MCF 10A (cell line): ENCODE results near the genes ZCCHC24, NUTM2E and GRID1.

GRCh38 chr10:79401486-79401985, 43.9 kb downstream of the ZCCHC24 start:
- PRO-cap: no peak
- RRBS: 99% methylated on average over 3 of the region's 15 CpGs

DNA sequence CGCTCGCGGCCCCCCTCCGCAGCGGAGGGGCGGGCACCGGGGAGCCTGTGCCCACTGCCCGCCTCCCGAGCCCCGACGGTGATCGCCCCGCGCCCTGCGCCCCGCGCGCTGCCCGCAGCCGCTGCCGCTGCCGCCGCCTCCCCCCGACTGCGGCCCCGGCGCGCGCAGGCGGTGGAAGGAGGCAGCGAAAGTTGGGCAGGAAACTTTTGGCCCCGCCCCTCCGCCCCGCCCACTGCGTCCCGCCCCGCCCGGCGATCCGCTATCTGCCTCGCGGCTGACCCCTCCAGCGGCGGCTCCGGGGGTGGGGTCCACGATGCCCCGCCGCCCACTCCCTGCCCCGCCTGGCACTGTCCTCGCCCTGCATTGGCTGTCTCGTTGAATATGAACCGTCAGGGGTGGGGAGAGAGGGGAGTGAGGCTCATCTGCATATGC, at the start of gene ZCCHC24:
Gene ZCCHC24, minus strand, starts transcription at position 149 of the 432 bp plus-strand sequence.
- PRO-cap: bidirectional peak, plus-strand start outside the sequence, minus-strand start at position 149 of the sequence
- RRBS: under 1% methylated on average over 26 of the region's 52 CpGs

GRCh38 chr10:79714811-79715089, 11.7 kb downstream of the NUTM2B start:
- PRO-cap: no peak
- RRBS: no CpG with 5 or more reads among the region's 3 CpGs

DNA sequence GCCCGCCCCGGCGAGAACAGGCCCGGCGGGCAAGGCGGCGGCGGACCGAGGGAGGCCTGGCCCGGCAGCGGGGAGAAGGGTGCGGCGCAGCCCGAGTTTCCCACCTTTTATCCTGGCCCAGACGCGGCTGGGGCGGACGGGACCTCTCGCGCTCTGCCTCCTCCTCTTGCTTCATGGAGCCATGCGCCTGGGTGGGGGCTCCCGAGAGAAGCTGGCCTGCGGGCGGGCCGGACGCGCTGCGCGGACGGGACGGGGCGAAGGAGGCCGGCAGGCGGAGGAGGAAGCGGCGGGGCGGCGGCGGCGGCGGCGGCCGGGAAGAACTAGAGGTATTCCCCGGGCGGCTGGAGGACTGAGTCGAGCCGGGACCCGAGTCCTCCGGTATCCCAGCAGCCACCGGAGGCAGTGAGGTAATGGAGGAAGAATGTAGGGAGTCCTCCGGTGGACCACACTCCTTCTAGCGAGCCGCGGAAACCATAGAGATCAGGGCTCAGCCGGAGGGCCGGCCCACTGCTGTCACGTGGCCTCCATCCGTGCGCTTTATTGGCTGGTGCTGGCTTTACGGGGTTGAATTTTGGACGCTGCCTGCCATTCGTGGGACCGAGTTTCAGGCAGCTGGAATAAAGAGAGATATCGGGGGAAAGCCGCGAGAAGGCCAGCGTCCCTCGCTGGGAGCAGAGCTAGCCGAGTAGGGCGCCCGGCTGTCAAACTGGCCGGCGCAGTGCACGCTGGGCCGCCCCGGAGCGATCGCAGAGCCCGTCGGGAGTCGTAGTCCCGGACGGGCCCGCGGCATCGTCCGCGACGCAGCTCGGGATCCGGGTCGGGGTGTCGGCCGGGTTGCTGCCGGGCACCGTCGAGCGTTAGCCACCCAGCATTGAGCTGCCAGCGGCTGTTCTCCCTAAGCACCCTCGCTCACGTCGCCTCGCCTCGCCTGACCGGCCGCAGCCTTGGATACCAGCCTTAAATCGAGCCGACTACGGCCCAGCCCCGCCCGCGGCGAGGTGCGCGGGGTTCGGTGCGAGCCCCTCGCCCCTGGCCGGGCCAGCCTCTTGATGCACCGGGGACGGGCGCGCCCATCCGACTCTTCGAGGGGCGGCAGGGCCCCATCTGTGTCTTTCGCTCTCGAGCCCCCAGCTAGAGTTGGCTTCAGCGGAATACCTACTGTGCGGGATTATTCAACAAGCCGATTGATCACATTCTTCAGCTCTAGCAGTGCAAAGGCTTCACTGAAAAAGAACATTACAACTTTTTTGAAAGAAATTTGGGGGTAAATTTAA, at the start of gene NUTM2E:
Gene NUTM2E, plus strand, starts transcription at position 646 of the 1,274 bp plus-strand sequence.
- PRO-cap: bidirectional peak, plus-strand start at position 588 of the sequence, minus-strand start at position 475 of the sequence
- RRBS: 1% methylated on average over 4 of the region's 131 CpGs

DNA sequence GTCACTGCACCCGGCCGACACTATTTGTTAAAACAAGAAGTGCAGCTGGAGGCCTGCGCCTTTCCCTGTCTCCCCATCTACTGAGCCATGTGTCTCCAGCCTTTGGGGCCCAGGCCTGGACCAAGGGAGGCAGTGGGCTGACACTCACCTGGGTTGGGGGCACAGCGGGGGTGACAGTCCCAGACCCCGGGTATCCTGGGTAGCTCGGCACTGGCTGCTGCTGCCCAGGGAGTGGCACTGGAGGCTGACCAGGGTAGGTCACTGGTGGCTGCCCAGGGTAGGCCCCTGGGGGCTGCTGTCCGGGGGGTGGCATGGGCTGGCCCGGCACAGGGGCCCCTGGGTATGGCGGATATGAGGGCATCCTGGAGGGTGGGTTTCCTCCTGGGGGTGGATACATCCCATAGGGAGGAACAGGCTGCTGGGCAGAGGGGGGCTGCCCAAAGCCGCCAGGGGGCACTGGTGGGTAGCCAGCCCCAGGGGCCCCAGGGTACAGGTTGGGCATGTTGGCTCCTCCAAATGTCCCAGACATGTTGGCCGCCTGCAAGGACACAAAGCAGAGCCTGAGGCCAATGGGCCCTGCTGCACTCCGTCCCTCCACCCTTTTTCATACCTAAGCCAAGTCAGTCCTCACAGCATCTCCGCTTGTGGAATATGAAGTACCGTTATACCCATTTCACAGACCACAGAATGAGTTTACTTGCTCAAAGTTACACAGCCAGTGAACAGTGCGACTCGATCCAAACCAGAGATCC, 36.3 kb downstream of the ANXA11 start:
- PRO-cap: no peak
- RRBS: no CpG with 5 or more reads among the region's 16 CpGs

DNA sequence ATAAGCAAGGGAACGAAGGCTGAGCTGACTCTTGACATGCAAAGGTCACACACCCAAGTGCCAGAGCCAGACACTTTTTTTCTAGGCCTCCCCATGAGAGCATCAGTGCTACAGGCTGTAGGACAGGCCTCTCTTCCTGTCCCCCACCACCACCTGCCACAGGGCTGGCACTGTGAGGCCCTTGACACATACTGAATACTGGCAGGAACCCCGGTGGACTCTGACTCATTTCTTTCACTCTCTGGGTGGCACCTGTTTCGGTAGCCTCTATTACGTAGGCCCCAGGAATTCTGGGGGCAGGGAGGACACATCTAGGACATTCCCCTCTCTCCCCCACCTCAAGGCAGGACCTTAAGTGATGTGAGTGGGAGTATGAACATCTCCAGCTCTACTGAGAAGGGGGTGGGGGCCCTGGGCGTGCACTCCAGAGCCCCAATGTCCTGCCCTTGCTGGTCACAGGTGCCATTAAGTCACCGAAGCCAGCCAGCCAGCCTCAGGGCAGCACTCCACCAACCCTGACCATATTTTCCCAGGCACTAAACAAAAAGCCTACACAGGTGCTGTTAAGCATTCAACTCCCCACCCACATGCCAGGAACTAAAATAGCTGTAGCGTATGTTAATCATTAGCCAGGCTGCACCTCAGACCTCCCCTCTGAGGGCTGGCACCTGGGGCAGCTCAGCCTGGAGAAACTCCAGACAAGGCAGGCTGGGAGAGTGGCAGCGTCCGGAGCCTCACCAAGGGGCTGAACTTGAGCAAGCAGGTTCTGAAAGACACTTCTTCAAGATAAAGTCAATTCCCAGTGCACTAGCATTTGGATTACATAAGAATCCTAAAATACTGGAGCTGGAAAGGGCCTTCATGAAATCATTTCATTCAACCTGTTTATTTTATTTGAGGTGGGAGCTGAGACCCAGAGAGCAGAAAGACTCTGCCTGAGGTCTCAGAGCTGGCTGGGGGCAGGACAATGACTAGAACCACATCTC, 8.8 kb downstream of the ANXA11 start:
- PRO-cap: no peak
- RRBS: no CpG with 5 or more reads among the region's 9 CpGs

GRCh38 chr10:80279986-80280835, 9.2 kb downstream of the MAT1A start:
- PRO-cap: no peak
- RRBS: no CpG with 5 or more reads among the region's 23 CpGs

GRCh38 chr10:80287336-80287790, 2.1 kb downstream of the MAT1A start:
- PRO-cap: no peak
- RRBS: no CpG with 5 or more reads among the region's 5 CpGs

DNA sequence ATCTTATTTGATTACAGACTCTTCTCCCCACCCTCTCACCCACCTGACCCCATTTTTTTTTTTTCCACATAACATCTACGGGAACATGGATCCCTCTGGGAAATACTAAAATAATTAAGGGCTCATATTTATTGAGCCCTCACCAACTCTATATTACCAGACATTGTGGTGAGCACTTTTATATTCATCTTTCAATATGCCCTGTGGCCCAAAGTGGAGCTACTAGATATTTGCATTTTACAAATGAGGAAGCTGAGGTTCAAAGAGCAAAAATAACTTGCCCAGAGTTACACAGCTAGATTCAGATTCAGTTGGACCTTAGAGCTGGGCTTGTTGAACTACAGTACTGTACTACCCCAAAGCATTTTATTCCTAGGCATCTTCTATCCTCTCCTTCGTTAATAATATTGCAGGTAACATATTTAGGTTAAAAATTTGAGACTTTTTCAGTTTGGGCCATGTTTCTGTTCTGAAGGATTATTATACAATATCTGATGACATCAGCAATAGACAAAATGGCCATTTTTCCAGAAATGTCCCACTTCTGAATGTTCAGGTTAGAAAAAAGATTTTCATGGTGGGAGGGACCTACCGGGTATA, 13.3 kb downstream of the PRXL2A start:
- PRO-cap: no peak
- RRBS: no CpG with 5 or more reads among the region's 3 CpGs

DNA sequence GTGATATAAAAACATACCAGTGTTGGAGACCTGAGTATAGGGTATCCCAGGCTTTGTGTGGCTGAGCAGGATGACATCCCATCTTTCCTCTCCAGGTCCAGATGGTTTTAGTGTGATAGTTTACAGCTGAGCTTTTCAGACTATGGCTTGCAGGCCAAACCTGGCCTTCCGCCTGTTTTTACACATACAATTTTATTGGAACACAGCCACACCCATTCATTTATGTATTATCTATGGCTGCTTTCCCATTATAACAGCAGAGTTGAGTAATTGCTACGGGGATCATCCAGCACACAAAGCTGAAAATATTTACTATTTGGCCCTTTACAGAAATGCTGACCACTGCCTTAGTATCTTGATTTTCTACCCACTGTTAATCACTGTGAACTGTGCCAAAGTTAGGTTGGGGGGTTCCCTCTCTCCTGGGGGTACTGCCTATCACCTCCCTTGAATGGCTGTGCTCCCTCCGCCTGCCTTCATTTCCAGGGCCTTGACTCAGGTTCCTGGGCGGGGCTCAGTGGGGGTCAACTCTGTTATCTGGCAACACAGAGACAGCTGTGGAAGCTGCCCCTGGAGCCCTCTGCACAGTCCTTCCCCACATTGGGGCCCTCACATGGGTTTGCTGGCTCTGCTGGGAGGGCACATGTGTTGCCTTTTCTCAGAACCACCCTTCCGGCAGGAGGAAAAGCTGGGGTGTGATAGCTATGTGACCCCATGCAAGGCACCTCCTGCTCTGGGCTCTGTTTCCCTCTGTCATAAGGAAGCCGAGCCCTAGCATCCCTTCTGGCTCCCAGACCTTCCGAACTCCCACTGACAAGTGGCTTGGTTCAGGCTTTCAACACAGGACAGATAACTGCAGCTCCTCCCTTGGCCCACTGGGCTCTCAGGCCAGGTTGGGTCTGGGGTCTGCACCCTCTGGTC, 40.2 kb upstream of the SH2D4B start:
- PRO-cap: no peak
- RRBS: no CpG with 5 or more reads among the region's 7 CpGs

DNA sequence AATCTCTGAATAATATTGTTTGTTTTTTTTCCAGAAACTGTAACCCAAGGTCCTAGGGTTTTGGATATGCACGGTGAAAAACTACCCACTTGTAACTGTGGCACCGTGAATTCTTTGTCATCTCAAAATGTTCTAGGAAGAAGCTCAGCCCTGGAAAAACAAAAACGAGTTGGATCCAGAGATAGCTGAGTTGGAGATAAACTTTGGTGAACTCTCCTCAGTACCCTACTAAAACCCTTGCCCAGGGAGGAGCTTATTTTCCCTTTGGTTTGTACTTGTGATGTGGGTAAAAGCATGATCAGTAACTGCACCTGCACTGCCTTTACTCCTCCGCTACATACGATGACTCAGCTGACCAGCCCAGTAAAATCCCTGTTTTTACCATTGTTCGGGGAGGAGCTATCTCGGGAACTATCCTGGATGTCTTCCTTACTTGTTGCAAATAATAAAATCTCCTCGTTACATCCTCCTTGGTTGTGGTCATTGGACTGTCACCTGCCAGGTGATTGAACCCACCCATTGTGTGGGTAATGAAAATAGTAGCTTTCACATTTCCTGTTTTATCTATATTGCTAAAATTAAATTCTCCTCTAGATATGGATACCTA, 359.3 kb downstream of the SH2D4B start:
- PRO-cap: no peak
- RRBS: no CpG with 5 or more reads among the region's 8 CpGs

DNA sequence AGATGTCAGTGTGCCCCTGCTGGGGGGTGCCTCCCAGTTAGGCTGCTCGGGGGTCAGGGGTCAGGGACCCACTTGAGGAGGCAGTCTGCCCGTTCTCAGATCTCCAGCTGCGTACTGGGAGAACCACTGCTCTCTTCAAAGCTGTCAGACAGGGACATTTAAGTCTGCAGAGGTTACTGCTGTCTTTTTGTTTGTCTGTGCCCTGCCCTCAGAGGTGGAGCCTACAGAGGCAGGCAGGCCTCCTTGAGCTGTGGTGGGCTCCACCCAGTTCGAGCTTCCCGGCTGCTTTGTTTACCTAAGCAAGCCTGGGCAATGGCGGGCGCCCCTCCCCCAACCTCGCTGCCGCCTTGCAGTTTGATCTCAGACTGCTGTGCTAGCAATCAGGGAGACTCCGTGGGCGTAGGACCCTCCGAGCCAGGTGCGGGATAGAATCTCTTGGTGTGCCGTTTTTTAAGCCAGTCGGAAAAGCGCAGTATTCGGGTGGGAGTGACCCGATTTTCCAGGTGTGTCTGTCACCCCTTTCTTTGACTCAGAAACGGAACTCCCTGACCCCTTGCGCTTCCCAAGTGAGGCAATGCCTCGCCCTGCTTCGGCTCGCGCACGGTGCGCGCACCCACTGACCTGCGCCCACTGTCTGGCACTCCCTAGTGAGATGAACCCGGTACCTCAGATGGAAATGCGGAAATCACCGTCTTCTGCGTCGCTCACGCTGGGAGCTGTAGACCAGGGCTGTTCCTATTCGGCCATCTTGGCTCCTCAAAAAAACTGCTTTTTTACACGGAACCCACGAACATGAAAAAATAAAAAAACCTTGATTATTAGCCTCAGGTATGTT, 474.6 kb downstream of the NRG3 start:
- PRO-cap: no peak
- RRBS: no CpG with 5 or more reads among the region's 37 CpGs

DNA sequence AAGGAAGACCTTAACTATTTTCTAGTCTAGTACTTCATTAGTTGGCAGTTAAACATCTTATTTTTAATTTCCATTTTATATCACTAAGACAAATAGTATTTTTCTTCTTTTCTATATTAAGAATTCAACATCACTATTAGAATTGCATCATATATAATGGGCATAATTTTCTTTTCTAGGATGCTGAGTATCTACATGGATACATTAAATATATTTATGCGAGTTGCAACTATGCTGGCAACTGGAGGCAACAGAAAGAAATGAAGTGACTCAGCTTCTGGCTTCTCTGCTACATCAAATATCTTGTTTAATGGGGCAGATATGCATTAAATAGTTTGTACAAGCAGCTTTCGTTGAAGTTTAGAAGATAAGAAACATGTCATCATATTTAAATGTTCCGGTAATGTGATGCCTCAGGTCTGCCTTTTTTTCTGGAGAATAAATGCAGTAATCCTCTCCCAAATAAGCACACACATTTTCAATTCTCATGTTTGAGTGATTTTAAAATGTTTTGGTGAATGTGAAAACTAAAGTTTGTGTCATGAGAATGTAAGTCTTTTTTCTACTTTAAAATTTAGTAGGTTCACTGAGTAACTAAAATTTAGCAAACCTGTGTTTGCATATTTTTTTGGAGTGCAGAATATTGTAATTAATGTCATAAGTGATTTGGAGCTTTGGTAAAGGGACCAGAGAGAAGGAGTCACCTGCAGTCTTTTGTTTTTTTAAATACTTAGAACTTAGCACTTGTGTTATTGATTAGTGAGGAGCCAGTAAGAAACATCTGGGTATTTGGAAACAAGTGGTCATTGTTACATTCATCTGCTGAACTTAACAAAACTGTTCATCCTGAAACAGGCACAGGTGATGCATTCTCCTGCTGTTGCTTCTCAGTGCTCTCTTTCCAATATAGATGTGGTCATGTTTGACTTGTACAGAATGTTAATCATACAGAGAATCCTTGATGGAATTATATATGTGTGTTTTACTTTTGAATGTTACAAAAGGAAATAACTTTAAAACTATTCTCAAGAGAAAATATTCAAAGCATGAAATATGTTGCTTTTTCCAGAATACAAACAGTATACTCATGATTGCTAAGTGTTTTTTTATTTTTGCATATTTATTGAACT, 13.1 kb downstream of the GHITM start:
- PRO-cap: no peak
- RRBS: no CpG with 5 or more reads among the region's 3 CpGs

GRCh38 chr10:84836876-84837343, 508.5 kb downstream of the CCSER2 start:
- PRO-cap: no peak
- RRBS: no CpG with 5 or more reads among the region's 1 CpG

DNA sequence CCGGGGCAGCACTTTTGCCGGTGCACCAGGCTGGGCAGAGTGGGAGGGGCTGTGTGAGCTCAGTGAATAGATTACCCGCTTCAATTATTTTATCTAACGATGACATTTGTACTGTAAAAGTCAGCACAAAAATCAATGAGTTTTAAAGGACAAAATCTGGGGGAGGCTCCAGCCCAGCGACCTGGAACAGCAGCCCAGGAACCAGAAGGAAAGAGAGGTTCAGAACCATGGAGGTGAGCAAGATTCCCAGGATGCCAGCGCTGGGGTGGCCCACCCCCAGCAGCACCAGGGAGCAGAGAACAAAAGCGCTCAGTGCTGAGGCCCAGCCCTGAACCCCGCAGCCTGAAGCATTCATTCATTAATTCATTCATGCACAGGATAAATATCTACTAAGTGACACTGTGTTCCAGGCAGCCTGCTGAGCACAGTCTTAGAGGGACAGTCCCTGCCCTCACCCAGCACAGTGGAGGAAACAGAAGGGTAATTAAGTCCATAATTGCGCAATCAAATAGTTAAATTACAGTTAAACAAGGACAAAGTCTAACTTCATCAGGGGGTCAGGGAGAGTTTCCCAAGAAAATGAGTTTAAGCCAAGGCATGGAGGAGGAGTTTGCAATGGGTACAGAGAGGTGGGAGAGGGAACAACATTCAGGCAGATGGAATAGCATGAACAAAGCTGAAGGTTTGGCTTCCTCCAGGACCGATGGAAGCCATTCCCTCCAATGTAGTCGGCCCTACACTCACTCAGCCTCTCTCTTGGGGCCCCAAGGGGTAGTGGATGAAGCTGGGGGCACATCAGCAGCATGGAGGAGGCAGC, 202.3 kb downstream of the GRID1 start:
- PRO-cap: no peak
- RRBS: 13% methylated on average over 1 of the region's 11 CpGs

DNA sequence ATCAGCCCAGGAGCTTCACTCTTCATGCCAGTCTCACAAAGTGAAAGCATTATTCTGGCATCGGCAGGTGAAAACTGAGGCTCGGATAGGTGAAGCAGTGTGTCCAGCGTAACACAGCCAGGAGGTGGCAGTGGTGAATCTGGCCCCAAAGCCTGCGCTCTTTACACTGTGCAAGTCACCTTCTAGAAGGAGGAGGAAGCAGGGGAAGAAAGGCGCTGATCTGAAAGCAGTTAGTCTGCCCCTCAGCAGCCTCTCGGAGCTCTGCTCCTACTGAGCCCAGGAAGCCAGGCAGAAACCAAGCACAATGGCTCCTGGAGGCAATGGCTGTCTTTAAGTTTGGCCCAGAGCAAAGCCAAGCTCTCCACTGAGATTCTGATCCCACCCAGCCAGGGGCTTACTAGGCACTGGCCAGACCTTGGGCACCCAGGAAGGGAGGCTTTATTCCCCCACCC, 104.6 kb downstream of the GRID1 start:
- PRO-cap: no peak
- RRBS: no CpG with 5 or more reads among the region's 6 CpGs

DNA sequence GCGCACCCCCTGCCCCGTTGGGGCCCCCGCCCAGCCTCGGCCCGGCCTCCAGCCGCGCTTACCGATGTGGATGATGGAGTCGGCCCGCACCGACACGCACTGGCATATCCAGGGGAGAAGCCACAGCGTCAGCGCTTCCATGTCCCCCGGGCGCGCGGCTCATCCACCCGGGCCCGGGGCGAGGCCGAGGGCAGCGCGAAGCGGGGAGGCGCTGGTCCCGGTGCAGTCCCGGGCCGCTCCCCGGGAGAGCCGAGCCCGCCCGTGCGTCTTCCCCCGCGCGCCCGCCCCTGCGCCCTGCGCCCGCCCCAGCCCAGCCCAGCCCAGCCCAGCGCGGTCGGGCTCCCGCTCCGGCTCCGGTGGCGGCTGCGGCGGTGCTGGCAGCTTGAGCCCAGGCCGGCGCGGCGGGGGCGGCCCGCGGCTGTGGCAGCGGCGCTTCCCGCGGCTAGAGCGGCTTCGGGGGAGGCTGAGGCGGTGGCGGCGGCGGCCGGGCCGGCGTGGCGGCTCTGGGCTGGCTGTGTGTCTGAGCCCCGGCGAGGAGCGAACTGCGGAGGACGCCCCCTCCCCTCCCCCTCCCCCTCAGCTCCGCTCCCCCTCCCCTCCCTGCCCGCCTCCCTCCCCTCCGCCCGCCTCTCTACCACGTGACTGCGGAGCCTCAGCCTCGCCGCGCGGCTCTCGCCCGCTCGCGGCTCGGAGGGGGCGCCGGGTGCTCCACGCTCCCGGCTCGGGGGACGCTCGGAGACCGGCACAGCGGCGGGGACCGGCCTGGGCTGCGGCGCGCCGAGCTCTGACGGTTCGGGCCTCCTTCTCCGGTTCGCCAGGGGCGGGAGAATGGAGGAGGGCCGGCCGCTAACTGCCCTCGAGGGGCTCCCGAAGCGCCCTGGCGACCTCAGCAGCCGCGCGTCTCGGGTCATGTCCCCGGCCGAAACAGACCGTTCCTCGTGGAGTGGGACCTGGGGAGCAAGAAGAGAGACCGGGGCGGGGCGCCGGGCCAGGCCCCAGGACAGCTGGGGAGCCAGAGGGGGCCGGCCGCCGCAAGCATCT, at the start of gene GRID1:
Gene GRID1, minus strand, starts transcription at position 544 of the 1,041 bp plus-strand sequence.
- PRO-cap: no peak
- RRBS: 32% methylated on average over 44 of the region's 132 CpGs

DNA sequence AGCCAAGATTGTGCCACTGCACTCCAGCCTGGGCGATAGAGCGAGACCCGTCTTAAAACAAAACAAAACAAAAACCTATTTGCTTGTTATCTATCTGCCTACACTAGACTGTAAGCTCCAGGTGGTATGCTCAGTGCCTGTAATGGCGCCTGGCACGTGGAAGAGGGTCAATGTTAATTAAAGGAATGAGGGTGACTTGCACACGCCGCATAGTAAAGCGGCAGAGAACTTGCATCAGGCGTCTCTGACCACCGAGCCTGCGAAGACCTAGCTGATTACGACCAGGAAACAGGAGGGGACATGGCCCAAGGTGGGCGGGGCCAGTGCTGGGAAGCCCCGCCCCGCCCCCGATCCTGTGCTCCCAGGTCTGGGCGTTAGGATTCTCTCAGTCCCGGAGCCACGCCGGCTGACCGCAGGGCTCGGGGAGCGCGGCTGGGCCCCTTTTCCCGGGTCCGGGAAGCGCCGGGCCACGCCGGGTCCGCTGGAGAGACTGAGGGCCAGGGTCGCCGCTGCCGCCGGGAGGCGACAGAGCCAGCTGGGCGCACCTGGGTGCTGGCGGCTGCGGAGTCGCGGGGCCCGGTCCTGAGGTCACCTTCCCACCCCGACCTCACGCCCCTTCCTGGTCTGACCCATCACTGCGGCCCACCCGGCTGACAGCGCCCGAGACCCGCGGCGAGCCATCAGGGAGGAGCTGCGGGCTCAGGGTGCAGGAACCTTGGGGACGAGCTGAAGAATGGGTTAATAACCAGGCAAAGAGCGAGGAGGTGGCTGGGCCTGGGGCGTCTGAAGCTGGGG, 22.9 kb upstream of the GRID1 start:
- PRO-cap: no peak
- RRBS: 75% methylated on average over 22 of the region's 55 CpGs

DNA sequence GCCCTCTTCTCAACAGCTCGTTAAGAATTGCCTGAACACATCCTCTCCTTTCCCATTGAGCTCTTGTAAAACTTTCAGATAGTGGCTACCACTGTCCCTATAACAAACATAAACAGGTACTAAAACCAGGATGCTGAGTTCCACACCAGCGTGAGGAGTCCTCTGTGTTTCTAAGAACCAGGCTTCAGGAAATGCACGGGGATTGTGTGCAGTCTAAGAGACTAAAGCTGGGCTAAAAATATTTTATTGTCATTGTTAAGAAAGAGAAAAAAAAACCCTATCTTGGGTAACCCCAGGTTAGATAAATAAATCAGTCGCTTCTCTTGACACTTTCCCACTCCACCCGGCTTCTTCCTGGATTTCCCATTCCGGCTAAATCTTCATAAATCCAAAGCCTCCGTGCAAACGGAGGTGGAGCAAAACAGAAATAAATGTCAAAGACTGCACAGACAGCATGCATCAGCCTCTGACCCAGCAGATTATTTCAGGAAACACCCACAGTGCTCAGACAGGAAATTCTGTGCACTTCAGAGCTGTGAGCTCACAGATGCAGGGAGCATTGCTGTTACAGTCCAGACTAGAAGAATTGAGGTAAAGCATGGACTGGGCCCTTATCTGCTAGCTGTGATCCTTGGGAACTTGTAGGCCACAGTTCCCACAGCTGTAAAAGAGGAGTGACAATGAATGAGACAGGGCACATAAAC, 44.7 kb upstream of the GRID1 start:
- PRO-cap: no peak
- RRBS: no CpG with 5 or more reads among the region's 8 CpGs

- PRO-cap: no peak
- RRBS: no CpG with 5 or more reads among the region's 4 CpGs
Measured at GRCh38 chr10:86599696-86600162, 54.6 kb upstream of the OPN4 start.